Duodenum (tissue), 1 donor: ENCODE data around the gene DOHH.

DNA sequence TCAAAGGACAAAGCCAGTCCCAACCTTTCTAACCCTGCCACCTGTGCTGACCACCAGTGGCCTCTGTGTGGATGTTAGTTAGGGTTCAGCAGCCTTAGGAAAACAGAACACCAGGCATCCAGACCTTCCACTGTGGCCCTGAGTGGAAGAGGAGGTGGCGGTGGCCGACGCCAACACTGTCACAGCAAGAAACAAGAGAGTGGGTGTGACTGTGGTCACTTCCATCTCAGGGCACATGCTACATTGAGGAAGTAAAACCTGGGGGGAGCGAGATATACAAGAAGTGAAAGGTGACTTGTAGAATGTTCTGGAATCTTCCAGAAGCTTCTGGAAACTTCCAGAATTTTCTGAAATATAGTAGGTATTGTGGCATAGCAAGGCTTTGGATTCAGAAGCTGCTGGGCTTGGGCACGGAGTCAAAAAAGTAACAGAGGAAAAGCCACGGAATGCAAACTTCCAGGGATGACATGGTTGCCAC lies 24.4 kb downstream of the GNG7 start:
- PRO-cap = no peak

DNA sequence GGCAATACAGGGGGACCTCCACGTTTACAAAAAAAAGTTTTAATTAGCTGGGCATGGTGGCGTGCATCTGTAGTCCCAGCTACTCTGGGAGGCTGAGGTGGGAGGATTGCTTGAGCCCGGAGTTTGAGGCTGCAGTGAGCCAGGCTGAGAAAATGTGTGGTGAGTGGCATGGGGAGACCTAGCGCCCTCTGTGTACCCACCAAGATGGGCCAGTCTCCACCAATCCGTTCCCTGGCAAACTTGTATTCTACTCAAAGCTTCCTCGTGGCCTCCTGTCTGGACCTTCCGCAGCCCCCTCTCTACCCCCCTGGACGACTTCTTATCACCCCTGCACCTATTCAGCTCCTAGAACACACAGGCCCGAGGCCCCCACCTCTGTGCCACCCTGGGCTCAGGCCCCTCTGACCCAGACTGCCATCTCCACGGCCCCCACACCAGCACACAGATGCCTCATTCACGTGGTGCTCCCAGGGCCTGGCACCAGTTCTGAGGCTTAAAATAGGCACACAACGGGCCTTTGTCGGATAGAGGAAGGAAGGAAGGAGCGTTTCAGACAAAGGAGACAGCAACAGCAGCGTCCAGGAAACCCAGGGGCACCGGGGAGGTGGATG lies 7.4 kb downstream of the GNG7 start:
- PRO-cap = no peak

- PRO-cap = no peak
Observed at GRCh38 chr19:2774017-2774711, 8.9 kb downstream of the SGTA start.

GRCh38 chr19:2968906-2969564 lies 8.3 kb upstream of the TLE6 start:
- PRO-cap = no peak

GRCh38 chr19:3006165-3006748 lies 22.8 kb downstream of the TLE2 start:
- PRO-cap = no peak

GRCh38 chr19:3041702-3042613 lies 12.9 kb upstream of the TLE2 start:
- PRO-cap = no peak

GRCh38 chr19:3154816-3155525 lies 19.1 kb downstream of the GNA15 start:
- PRO-cap = bidirectional peak, plus-strand start at chr19:3155353, minus-strand start at chr19:3155207

DNA sequence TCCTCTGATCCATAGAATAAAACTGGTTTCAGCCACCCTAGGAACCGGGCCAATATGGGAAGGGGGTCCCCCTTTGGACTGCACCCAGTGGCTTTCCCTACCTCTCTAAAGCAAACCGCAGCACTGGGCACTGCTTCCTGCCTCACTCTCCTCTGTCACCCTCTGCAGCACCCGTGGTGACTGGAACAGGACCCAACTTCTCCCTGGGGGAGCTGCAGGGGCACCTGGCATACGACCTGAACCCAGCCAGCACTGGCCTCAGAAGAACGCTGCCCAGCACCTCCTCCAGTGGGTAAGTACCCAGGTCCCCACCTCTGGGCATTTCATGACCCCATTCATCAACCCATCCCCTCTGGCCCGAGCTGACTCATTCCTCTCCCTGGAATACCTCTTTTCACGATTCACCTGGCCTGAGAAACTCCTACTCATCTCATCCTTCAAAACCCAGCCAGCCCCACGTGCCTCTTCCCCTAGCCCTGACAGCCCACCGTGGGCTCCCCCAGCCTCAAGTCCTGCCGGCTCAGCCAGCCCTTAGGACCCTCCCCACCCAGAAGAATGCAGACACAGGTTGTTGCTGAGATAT lies 46.1 kb downstream of the SMIM24 start:
- PRO-cap = no peak

DNA sequence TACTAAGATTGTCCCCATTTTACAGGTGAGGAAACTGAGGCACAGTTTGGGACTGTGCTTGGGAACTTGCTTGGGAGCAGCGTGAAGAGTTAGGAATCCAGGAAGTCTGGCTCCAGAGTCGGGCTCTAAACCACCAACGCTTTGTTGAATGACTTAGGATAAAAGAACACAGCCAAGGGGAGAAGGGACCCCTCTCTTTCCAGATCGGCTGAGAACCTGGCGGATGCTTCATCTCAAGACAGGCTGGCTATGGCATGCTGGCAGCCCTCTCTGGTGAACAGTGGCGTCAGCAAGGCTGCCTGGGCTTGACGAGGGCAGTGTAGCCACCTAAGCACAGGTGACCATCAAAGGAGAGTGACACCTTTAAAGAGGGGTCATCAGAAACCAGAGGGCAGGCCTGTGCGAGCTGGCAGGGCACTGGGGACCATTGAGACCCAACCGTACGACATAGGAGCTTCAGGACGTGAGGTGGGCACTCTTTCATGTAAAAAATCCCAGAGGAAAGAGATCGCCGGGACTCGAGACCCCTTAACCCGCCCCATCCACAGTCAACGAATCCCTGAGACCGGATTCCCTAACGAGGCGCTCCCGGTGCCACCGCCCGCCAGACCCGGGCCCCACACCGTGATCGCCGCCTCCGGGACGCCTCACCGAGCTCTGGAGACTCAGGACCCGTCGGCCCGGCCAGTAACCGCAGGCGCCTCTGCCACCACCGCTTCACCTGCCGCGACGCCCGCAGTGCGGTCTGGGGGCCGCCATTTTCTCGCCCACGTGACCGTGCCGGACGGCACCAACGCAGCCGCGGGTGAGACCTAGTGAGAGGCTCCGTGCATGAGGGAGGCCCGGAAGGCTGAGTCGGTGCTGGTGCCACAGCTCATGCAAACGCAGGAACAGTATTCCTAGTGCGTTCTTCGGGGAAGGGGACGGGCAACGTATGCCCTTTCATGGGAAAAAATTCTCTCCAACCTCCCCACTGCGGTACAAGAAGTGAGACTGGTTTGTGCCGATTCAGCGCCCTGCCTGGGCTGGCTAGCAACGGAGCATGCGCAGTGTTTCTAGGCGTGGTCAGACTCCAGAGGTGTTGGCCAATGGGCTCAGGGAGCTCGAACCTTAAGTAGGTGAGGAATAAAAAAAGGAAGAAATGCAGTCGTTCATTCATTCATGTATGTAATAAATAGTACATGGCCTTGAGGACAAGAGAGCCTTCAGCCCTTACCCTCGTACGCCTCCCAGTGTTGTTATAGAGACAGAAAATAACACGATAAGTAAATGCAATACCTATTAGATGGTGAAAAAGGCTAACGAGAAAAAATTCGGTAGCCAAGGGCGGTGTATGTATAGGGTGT lies at the start of gene DOHH:
DOHH (minus strand) TSS at position 765 of the 1,346 bp plus-strand sequence.
- PRO-cap = bidirectional peak, plus-strand start at position 848 of the sequence, minus-strand start at position 723 of the sequence

- PRO-cap = unidirectional peak, minus-strand start at chr19:3507252
Observed at GRCh38 chr19:3506556-3507332, 633 bp downstream of the FZR1 start.

DNA sequence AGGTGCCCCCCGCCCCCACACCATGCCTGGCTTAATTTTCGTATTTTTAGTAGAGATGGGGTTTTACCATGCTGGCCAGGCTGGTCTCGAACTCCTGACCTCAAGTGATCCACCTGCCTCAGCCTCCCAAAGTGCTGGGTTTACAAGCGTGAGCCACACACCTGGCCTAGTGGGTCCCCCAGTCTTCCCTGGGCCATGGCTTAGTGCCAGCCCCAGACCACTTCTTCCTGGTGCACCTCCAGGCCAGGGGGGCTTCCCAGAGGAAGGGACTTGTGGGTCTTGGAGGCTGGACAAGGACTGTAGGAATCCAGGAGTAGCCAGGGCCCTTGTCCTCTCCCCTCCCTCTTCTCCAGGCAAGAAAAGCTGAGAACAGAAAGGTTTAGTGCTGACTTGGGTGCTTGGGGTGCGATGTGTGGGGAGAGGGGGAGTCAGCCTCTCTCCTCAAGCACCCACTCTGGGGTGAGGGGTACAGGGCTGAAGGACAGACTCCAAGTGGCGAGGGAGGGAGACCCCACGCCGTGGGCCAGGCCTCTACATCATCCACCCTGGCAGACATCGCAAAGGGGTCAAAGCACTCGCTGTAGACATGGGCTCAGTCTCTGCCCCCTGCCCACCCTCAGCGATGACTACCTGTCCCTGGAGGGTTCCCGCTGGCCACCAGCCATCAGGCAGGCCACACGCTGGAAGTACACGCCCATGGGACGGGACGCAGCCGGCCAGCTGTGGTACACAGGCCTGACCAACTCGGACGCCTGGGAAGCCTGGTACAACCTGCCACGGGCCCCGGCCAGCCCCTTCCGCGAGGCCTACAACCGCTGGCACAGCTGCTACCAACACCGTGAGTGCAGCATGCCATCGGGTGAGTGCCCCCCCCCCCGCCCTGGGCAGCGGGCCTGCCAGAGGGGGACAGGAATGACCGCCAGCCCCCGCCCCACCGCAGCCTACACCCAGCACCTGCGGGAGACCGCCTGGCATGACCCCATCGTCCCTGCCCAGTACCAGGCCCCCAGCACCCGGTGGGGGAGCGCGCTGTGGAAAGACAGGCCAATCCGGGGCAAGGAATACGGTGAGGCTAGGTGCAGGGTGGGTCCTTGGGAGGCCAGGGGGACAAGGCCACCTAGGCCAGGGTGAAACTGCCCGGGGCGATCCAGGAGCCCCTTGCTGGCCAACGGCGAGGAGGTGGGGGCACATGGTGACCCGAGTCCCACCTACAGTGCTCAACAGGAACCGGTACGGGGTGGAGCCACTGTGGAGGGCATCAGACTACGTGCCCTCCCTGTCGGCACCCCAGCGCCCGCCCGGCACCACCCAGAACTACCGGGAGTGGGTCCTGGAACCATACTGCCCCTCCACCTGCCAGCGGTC lies 4.1 kb downstream of the TEKTIP1 start:
- PRO-cap = no peak

DNA sequence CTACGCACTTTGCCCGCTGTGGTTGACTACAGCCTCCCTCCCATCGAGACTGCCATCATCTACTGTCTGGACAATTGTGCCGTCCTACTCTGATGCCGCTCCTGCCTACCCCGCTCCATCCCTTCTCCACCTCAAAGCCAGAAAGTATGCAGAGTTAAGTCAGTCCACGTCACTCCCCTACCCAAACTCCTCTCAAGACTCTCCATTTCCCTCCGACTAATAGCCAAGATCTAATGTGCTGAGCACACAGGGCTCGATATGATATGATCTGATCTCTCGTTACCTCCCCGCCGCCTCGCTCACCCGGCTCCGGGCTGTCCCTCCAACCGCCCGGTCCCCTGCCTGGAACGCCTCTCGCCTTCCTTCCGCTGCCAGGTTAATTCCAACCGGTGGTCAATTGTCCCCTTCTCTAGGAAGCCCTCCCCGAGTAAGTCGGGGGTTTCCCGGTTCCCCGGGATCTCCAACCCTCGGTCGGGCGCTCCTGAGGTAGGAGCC lies 475 bp downstream of the CACTIN start:
- PRO-cap = no peak

- PRO-cap = no peak
Observed at GRCh38 chr19:3683390-3683926, 16.8 kb downstream of the PIP5K1C start.

DNA sequence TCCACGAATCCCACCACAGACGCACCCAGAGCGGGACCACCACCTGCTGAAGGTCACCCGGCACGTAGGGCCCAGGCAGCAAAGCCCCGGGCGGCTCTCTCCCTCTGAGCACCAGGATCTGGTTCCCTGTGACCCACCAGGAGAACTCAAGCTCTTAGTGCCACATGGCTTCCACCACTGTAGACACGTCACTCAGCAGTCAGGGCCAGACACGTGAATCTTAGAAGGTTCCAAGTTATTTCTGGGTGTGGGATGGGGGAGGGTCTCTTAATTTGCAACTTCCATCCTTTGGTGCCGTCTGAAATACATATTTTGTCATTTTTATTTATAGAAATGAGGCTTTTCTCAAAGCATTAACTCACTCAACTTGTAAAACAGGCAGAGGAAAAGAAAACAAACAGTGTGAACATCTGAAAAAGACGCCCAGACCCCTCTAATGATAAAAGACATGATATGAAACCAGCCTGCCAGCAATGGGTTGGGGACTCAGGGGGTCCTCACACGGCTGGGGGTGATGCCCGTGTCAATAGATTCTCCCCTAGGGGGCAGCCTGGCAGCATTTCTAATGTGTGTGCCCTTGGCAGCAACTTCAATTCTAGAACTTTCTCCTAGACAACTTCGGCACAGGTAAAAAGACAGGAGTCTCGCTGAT lies 15.4 kb downstream of the PIP5K1C start:
- PRO-cap = no peak

GRCh38 chr19:3818553-3819109 lies 32.5 kb upstream of the MATK start:
- PRO-cap = no peak

DNA sequence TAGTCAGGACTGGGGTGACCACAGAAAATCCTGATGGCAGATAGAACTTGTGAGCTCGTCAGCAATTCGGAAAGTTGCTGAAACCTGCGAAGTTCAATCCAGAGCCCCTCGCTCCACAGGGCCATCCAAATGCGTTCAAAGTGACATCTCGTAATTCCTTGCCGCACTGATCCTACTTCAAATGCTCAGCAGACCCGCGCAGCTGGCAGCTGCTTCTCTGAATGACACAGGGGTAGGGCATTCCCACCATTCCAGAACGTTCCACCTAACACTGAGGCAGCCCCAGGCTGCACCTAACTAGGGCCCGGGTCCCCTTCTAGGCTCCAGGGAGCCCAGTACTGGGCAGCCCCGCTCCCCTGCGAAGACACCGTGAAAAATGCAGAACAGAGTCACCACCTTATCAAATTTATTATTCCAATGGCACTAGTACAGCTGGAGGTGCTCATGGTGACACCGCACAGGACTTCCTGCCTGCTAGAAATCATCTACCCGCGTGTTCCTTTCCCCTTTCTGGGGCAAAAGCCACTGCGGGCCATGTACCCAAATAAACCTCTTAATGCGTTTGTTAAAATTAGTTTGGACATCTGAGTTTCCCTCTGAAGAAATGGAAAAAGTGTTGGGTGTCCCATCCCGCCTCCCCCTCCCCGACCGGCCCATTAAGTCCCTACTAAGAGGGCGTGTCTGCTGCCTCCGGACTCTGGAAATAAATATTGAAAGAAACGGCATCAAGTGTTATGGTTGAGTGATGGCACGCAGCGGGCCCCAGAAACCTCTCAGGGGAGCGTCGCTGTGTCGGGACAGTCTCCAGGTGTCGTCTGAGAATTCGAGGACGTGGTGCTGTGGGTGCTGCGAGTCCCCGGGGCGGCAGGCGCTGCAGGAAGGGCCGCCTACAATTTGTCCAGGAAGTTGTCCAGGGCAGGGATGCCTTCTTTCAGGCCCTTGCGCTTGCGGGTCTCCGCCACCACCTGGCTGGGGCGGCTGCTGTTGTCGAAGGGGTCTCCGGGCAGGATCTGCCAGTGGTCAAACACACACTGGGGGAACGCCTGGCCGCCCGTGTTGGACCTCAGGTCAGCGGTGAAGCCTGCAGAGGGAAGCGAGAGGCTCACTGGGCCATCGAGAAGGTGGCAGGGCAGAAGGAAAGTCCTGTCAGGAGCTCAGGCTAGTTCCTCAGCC lies 5.2 kb upstream of the DAPK3 start:
- PRO-cap = no peak

DNA sequence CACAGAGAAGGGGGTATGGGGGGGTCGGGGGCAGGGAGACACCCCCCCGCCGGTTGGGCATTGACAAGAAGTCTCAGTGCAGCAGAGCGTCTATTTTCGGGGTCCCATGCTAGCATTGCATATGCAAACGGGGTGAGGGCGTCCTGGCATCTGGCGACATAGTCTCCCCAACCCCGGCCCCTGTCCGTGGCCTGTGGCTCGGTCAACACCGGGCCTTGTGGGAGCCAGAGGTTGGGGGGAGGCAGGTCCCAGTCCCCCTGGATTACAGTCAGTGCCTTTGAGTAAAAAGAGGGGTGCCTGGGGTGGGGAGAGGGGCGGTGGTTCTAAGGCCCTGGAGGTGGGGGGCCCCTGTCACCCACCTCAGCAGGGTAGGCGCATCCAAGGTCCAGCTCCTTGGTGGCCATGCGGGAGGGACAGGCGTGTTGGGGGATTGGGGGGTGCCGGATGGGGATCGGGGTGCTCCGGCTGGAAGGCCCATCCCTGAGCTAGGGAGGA lies 21.1 kb downstream of the ZBTB7A start:
- PRO-cap = no peak

GRCh38 chr19:4063565-4064064 lies 3.1 kb downstream of the ZBTB7A start:
- PRO-cap = no peak

DNA sequence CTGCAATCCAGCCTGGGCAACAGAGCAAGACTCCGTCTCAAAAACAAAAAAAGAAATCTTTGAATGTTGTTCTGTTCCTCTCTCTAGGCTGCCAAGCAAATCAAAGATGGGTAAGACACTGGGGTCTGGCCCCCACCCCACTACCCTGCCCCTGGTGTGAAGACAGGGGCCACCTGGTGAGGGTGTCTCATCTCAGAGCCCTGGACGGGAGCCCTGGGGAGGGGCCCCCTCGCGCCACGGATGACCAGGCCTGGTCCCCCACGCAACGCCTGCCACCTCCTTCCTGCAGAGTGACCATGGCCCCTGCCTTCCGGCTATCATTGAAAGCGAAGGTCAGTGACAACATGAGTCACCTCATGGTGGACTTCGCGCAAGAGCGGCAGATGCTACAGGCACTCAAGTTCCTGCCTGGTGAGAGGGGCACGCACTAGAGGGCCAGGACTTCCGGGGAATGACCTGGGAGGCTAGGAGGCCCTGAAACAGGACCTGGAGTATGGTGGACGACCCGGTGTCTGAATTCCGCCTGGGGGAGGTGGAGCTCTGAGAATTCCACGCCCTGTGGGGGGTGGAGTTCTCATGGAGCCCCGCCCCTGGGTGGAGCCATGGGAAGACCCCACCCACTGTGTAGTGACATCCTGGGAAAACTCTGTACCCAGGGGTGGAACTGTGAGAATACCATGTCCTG lies 5.9 kb downstream of the FSD1 start:
- PRO-cap = no peak

- PRO-cap = no peak
Observed at GRCh38 chr19:4318989-4319849, 14.8 kb downstream of the FSD1 start.